Neural cell (in vitro differentiated cells): ENCODE measurements around a stretch of chr5.

GRCh38 chr5:42949617-42950245, 90.4 kb downstream of the ANXA2R start:
- RAMPAGE, long total RNA = no peak

DNA sequence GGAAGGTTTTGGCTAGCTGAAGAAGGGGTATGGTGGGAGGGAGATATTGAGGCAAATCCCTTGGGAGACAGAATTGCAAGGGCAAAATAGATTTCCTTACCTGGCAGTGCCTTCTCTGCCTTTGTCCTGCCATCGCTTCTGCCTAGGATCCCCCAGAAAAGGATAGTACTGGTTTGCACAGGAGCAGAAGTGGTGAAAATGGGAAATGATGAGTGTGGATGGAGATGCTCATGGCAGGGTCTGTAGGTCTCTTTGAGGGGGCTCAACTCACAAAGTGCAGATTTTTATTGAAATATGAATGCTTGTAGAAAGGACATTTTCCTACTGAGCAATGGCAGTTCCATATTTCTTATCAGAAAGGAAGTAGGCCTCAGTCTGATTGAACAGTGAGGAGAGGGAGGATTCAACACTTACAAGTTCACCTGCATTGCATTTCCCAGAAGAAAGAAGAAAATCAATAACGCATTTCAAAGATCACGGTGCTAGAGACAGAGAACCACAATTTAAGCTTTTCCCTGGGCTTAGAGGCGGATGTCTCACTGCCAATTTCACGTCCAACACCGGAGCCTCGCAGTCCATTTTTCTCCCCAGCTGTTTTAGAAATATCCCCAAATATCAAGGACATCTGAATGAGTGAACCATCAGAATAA, 49.3 kb downstream of the ANXA2R start:
- RAMPAGE, long total RNA = no peak

DNA sequence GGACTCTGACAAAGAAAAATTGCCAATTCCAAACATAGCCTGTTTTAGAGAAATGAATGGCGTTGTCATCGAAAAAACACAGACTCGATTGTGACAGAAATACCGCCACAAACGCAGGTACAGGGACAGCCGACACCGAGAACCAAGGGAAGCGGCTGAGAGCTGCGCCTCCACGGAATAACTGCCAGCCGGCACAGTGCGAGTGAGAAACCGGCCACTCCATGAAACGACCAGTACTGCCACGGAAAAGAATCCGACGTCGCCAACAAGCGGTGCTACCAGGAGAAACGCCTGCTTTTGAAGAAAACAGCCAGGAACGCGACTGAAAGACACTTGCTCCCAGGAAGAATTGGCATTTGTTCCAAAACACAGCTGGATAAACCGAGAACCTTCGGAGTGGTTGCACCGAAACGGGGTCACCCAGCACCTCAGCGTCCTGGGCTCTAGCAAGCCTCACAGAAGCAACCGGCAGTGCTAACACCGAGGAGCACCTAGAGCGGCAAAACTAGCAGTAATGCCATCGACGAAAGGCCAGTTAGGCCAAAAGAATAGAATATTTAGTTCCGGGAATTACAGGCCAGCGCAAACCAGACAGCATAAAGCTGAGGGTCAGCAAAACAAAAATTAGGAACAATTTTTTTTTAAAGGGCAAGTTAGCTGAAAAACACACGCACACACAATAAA, 2.9 kb downstream of the ANXA2R start:
- RAMPAGE, long total RNA = no peak

GRCh38 chr5:43039302-43040256, 540 bp downstream of the ANXA2R start:
- RAMPAGE, long total RNA = no peak

DNA sequence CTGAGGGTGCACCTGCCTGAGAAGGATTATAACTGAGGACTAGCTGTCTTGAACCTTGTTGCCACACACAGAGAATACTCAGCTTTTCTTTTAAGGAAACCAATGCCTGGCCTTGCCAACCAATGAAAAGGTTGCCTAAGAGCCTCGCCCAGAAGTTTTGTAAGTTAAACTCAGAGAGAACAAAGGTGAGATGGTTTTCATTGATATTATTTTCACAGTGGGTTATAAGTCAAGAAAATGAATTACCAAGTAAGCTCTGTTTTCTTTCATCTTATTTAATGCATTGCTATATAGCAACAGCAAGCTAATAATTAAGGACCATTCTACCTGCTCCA, 45.0 kb downstream of the NIM1K start:
- RAMPAGE, long total RNA = no peak

GRCh38 chr5:43483152-43483749, 414 bp downstream of the TMEM267 start:
- RAMPAGE, long total RNA = no peak

DNA sequence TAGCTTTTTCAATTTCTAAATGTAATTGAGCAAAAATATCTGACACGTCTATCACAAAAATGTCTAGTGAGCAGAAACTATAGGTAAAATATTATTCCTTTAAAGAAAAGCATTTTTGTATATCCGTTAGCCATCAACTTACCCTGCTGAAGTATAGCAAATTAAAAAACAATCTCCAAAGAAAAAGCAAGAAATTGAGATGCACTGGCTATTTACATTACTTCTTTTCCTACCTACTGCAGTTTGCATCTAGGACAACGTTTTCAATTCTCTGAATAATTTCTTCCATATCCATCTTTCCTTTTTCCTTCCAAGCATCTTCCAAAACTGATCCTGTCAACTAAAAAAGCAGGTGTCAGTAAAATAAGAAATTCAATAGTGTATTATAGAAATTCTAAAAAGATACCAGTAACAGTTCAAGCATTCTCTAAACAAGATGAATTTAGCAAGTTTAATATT, 20.4 kb upstream of the C5orf34 start:
- RAMPAGE, long total RNA = no peak

DNA sequence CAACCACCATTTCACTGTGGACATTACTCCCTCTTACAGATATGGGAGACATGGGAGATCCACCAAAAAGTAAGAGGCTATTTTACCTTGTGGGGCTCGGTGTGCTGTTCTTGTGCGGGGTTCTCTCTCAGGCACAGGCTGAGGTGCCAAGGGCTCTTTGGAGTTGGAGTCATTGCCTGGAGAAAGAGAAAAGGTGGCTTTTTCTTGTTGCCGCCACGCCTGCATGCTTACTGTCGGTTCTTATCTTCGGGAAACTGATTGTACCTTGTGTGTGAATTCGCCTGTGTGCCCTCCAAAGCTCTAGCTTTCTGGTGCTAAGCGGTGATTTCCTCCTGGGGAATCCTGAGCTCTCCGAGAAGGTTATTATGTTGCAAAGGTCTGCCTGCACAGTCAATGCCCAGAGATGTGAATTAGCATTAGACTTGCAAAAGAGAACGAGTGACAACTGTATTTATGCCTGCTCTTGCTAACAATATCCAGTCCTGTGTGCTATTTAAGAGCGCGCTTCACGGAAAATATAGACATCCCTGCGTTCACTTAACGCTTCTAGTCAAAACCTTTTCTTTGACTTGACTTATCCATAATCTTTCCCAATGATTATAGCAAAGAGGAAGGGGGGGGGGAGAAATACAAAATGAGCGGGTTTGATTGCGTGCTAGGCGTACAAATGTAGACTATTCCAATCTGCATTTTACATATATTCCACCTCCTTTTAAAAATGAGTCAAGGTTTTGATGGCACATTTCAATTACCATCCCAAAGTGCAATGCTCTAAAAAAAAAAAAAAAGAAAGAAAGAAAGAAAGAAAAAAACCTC, 591 bp downstream of the ISL1 start:
- RAMPAGE, long total RNA = no peak

- RAMPAGE, long total RNA = no peak
Observed at GRCh38 chr5:51387942-51388238, 4.6 kb downstream of the ISL1 start.

GRCh38 chr5:52745482-52745829, 42.3 kb upstream of the ITGA1 start:
- RAMPAGE, long total RNA = no peak

DNA sequence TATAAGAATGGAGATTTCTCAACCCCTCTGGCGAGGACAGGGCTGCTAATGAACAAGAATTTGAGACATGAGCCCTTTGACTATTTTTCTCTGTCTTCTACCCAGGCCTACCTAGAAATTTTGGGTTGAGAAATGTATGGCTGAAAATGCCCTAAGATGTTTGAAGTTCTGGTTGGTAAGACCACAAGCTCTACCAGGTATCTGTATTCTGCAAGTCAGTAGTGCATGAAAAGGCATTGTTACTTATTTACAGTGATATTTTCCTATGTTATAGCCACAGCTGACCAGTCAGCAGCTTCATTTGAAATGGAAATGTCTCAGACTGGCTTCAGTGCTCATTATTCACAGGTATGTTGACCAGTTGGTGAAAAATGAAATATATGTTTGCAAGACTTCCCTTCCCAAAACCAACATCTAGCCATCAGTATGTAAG, 92.0 kb upstream of the ITGA2 start:
- RAMPAGE, long total RNA = no peak

DNA sequence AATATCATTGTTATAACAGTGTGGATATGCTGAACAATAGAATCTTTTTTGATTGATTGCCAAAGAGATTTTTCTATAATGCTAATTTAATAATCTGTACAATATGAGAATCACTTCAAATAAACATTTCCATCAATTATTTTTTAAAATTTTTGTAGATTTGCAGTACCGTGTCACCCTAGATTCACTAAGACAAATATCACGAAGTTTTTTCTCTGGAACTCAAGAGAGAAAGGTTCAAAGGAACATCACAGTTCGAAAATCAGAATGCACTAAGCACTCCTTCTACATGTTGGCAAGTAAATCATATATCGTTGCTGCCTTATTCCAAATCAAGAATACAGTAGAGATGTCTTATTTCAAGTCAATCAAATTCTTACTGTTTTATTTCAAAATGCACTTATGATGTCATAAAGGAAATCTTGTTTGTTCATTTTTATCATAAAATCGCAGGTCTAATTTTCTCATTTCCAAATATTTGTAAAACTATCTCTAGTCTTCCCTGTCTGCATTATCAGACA, 68.9 kb upstream of the ITGA2 start:
- RAMPAGE, long total RNA = no peak

GRCh38 chr5:54002688-54003377, 307.5 kb downstream of the ARL15 start:
- RAMPAGE, long total RNA = no peak

DNA sequence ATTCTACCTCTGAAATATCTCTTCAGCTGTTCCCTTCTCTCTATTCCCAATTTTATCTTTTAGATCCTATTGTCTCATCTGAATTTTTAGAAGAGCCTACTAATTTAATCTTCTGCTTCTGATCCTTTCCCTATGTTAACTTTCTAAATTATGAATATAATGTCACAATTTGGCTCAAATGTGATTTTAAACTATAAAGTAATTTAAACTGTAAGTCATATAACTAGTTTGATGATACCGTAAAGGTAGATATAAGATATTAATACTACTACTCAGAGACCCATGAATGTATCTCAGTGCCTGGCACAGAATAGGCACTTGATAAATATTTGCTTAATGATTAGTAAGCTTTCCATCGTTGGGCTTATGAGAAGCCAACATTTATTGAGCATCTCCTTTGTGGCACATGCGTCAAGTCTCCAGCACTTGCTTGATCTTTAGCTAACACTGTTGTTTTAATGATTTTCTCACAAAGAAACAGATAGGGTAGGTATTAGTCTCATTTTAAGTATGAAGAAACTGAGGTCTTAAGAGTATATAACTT, 259.5 kb downstream of the ARL15 start:
- RAMPAGE, long total RNA = no peak

DNA sequence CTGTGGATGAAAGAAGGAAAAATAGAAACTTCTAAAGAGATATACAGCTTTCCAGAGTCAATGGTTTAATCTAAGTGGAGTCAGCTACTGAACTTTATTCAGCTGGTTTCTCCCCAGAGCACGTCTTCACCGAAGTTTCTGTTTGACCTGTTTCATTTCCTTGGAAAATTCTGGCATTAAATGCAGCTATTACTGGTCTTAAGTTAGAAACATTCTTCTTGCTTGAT, 90.1 kb downstream of the ARL15 start:
- RAMPAGE, long total RNA = no peak

DNA sequence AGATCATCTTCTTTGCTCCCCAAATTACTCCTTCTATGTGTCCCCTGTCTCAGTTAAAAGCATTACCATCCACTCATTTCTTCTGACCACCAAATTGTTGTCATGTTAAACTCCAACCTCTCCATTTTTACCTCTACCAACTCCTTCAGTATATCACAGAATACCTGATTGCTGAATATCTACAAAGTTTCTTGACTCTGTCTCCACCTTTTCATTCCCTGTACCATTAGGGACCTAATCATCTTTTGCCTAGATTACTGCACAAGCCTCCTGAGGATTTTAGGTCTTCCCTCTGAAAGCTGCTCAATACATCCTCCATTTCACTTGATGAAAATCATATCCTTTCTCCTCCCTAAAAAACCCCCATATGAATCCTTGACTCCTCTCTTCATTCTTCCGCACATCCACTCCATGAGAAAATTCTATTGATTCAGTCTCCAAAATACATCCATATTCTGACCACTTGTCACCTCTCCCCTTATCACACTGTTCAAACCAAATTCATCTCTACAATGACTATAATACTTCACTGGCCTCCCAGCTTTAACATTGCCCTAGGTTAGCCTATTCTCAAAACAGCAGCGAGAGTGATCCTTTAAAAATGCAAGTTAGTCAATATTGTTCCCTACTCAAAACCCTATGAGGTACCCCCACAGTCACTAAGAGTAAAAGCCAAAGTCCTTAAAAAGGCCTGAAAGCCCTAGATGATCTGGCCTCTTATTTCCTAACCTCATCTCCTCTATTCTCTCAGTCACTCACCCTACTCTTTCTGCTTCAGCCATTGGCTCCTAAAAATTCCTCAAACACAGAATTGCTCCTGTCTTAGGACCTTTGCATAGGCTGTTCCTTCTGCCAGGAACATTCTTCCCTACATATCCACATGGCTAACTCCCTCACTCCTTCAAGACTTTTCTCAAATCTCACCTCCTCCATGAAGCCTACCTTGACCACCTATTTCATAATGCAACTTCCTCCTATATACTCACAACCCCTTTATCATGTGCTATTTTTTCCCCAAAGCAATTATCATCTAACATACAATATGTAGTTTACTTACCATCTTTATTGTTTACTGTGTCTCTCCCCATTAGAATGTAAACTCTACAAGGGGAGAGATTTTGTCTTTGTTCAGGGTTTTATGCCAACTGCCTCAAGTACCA, 46.1 kb downstream of the ARL15 start:
- RAMPAGE, long total RNA = no peak

DNA sequence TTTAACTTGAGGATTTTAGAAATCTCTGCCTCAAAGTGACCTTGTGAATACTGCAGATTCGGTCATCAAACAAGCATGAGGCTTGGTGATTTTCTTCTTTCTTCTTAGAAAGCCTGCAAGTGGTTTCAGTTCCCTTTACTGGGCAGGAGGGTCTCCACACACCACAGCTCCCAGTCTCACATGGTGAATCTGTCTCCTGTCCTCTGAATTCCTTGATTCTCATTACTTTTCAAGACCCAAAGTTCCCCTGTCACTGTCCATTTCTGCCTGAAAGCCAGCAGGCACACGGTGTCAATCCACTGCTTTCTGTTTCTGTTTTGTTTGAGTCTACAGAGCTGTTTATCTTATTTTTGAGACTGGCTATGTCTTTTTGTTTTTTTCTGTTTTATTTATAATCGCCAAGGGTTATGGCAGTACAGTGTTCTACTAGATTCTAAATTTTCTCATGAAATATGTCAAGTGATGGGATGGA, 14.2 kb downstream of the HSPB3 start:
- RAMPAGE, long total RNA = no peak

DNA sequence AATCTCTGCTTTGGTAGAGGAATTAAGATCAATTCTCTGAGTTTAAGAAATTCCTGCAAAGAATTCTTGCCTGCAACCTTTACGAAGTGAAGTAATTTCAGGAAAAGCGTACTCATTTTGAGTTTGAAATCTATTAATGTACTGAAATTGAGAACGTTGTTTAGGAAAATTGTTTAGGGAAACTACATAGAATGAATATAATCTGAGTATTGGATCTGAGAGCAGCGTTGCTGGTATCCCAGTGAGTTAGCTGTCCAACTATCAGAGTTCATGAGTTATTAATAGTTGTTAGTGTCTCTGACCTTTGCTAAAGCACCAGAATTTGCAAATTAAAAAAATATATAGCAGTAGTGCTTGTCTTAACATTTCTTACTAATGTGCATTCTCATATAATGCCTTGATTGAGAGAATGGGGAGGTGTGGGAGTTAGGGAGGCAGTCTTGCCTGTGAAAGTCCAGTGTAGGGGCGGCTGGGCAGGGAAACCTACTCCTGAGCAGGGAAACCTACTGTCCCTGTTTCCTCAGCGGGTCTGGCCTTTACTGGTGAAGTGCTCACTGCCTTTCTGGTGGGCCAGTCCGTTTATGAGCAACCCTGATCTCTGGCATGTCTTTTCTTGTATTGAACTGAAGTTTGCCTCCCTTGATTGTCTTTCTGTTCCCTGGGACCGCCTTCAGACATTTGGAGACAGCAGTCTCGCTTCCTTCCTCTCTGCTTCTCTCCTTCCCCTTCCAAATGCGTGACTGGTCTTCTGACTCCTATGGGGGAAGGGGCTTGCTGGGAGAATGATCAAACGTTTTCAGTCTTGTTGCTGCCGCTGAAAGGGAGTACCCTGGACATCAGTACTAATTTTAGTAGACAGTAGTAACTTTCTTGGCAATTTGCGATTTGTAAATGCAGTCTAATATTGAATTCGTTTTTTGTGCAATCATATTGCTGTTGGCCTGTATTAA, 2.8 kb downstream of the SNX18 start:
- RAMPAGE, long total RNA = no peak

DNA sequence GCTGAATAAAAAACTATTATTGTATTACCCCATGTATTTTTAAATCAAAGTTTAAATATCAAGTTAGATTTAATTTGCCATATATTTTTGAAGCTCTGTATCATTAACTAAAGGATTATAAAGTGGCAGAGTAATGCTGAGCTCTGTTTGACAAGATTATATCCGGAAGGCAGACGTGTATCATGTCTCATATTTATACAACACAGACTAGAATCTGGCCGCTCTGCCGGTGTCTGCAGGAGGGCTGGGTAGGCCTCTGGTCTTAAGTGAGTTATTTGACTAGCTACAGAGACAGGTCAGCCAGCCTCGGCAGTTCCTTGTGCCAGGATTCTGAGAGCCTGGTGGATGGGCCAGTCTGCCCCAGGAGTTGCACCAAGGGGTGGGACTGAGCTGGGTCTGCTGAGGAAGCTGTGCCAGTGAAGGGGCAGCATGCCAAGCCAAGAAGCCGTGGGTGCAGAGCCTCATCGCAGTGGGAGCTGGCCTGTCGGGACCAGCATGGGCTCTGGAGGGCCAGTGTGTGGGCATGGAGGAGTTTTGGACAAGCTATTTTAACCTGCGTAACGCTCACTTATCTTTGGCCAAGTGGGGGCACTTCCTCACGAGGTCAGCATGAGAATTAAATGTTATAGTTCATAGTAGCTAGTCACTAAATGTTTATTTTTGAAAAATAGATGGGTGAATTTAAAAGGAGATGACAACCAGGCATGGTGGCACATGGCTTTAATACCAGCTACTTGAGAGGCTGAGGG, 7.2 kb downstream of the SNX18 start:
- RAMPAGE, long total RNA = no peak

- RAMPAGE, long total RNA = no peak
Observed at GRCh38 chr5:54626283-54626928, 108.8 kb downstream of the SNX18 start.